BE2C (cell line): ENCODE results near the genes NUTM2D and LIPM.

DNA sequence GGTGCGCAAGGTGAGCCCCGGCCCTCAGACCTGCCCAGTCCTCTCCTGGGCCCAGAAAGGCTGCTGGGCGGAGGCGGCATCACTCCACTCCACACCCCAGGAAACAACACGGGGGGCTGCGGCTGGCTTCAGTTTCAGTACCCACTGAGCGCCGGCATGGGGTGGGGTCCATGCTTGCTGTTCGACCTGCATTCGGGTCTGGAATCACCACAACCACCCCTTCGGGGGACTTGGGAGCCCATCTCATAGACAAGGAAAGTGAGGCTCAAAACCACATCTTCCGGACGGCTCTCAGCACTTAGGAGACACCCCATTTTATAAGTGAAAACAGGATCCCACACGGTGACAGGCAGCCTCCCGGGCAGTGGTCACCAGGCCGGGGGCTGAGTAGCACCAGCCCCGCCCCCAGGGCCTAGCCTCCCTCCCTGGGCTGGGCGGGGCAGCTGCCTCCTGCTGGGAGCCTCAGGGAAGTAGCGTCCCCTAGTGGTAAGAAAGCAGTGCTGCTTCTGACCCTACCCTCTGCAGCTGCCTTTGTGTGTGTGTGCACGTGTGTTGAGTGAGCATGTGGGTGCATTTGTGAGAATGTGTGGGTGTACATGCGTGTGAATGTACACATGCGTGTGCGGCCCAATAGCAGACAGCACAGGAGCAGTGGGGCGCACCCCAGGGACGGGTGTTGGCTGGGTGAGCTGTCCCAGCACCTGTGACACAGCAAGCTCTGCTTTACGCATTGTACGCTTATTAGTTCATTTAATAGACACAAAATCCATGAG, 1.9 kb downstream of the SNCG start:
- RRBS = 75% methylated on average over 4 of the region's 27 CpGs

DNA sequence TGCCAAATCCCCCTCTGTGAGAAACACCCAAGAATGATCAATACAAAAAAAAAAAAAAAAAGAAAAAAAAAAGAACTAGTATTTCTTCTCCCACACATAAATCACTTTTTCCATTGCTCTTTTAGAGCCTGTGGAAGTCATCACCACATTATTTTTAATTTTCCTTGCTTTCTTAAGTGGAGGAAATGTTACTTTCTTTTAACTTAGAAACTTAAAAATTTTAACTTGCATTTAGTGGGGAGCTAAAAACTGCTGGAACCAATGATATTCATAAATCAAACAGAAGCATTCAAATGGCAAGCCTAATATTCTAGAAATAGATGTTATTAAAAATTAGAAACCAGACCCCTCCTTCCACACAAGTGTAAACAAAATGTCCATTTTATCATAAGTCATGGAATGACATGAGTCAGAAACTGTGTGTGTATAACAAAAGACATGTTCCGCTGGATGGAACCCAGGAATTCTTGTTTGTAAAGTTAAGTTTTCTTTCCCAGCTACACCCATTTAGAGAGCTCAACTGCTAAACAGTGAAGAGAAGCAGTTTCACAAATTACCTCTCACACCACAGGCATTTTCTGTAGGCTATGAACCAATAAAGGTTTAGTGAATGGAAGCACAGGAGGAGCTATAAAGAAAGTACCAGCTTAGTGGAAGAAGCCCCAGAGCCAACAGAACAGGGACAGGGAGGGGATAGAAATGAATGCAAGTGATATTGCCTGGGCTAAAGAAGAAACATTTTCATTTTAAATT, 12.6 kb downstream of the GLUD1 start:
- RRBS = no CpG with 5 or more reads among the region's 1 CpG

GRCh38 chr10:87082910-87083660, 11.6 kb downstream of the GLUD1 start:
- RRBS = no CpG with 5 or more reads among the region's 6 CpGs

DNA sequence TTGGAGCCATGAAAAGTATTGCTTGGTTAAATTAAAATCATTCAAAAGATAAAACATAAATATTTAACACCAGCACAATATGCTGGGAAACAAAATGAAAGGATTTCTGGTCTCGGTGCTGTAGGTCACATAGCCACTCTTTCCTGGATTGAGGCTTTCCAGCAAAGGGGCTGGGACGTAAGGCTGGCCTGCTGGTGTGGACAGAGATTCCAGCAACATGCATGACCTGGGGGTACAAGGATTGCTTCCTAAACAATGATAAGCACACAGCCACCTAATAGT, at the start of gene NUTM2D:
TSS of gene NUTM2D (plus strand) at position 177 of the 282 bp plus-strand sequence.
- RRBS = no CpG with 5 or more reads among the region's 2 CpGs

DNA sequence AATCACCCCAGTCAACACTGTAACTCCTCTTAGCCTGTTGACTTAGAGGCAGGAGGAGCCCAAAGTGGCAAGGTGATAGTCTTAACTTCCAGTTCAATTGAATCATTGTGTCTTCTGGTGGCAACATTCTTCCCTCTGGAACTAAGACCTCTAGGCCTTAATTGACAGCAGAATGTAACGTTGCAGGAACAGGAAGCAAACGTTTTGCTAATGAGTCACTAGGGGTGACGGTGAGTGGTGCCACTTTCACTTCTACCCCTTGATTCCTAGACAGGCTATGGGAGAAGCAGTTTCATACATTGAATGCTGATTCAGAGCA, 24.0 kb upstream of the PAPSS2 start:
- RRBS = no CpG with 5 or more reads among the region's 3 CpGs

- RRBS = no CpG with 5 or more reads among the region's 5 CpGs
Observed at GRCh38 chr10:87668496-87668920, 8.8 kb downstream of the PAPSS2 start.

DNA sequence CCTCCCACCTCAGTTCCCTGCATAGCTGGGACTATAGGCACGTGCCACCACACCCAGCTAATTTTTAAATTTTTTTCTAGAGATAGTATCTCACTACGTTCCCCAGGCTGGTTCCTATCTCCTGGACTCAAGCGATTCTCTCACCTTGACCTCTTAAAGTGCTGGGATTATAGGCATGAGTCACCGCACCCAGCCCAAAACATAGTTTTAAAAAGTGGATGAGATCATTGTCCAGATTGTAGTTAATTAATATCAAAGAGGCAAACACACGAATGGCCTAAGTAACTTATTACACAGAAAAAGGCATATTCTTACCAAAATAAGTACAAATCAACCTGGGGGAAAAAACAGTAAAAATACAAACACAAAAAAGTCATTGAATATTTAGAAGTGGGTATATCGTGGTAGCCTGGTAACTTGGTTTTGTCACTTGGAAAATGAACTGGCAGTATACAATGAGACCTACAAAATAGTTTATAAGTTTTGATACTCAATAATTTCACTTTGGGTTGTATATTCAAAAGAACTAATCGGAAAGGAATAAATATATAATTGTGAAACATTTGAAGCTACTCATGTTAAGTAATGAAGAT, 41.9 kb downstream of the PAPSS2 start:
- RRBS = no CpG with 5 or more reads among the region's 7 CpGs

DNA sequence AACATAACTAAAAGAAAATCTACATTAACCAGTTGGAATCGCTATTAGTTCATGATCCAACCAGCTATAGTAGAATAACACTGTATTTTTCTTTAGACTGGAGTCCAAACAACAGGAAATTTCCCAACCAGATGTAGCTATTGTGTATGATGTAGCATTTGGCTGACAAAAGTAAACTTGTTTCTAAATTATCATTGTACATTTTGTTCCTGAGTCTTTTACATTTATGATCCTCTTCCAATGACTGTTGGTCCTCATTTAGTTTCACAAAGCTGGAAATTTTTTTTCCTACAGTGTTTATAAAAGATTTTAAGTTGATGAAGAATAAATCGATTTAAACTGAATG, 62.1 kb downstream of the PAPSS2 start:
- RRBS = no CpG with 5 or more reads among the region's 2 CpGs

- RRBS = no CpG with 5 or more reads among the region's 1 CpG
Observed at GRCh38 chr10:87805351-87805981, 12.6 kb downstream of the ATAD1 start.

DNA sequence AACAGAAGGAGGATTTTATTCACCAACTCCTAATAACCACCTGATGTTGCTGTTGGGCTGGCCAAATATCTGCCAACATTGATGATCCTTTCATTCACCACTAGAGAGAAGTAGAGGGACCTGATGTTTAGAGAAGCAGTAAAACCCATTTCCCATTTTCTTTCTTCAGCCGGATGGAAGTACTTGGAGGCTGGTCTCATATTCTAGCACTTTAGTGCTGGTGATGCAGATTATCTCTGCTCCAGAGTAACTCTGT, 3.2 kb downstream of the KLLN start:
- RRBS = no CpG with 5 or more reads among the region's 1 CpG

GRCh38 chr10:87864039-87865174, 982 bp downstream of the PTEN start:
- RRBS = no CpG with 5 or more reads among the region's 53 CpGs

DNA sequence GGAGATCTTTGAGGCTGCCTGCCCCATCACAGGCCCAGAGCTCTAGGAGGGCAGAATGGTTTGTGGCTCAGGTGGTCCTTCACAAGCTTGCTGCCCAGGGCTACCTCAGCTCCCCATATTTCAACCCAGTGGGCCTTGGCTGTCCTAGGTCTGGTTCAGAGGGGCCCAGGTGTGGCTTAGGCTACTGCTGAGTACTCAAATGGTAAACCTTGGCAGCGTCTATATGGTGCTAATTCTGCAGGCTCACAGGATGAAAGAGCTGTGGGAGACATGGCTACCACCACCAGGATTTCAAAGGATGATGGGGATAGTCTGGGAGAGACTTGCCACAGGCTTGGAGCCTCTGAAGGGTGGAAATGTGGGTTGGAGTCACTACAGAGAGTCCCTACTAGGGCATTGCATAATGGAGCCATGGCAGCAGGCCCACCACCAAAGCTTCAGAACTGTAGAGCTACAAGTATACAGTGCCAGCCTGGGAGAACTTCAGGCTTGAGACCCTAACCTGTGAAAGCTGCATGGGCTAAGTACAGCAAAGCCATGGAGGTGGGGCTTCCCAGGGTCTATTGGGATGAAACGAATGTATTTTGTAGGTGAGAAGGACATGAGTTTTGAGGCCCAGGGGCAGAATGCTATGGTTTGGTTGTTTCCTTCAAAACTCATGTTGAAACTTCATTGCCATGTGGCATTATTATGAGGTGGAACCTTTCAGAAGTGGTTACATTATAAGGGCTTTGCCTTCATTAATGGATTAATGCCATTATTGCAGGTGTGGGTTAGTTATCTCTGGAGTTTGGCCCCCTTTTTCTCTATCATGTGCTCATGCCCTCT, 24.5 kb downstream of the PTEN start:
- RRBS = no CpG with 5 or more reads among the region's 2 CpGs

DNA sequence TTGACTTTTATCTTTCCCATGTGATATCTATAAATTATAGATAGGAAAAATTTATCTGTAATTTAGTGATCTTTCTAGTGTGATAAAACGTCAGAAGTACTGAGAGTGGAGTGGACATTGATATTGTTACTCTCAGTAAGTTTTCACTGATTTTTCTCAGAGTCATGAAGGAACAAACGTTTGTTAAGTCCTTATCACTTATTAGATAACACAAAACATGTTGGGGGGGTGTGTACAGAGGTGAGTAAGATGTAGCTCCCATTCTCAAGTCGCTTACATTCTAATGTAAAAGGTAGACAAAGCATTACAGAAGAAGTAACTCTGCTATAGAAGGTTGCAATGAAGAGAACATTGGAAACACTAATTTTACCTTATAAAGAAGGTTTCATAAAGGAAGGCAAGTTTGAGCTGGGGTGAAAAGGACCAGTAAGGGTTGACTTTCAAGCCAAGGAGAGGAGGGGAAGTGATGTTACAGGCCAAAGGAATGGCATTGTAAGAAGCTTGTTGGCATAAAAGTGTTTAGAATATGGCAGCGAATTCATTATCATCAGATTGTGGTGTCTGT, 62.9 kb downstream of the PTEN start:
- RRBS = no CpG with 5 or more reads among the region's 4 CpGs

- RRBS = no CpG with 5 or more reads among the region's 1 CpG
Observed at GRCh38 chr10:88017788-88018069, 154.3 kb downstream of the PTEN start.

- RRBS = no CpG with 5 or more reads among the region's 1 CpG
Observed at GRCh38 chr10:88152774-88153412, 289.5 kb downstream of the PTEN start.

DNA sequence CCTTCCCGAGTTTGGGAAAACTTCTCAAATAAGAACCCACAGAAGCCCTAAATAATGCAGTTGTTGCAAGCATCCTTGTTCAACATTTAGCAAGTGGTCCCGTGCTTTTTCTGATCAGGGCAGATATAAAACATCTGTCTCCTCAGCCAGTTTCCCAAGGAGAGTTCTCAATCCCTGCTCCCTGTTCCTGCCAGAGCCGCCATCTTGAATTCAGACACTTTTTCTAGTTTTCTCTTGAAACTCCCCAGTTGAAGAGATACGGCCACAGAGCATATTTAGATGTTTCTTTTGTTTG, 349.9 kb downstream of the PTEN start:
- RRBS = no CpG with 5 or more reads among the region's 4 CpGs

DNA sequence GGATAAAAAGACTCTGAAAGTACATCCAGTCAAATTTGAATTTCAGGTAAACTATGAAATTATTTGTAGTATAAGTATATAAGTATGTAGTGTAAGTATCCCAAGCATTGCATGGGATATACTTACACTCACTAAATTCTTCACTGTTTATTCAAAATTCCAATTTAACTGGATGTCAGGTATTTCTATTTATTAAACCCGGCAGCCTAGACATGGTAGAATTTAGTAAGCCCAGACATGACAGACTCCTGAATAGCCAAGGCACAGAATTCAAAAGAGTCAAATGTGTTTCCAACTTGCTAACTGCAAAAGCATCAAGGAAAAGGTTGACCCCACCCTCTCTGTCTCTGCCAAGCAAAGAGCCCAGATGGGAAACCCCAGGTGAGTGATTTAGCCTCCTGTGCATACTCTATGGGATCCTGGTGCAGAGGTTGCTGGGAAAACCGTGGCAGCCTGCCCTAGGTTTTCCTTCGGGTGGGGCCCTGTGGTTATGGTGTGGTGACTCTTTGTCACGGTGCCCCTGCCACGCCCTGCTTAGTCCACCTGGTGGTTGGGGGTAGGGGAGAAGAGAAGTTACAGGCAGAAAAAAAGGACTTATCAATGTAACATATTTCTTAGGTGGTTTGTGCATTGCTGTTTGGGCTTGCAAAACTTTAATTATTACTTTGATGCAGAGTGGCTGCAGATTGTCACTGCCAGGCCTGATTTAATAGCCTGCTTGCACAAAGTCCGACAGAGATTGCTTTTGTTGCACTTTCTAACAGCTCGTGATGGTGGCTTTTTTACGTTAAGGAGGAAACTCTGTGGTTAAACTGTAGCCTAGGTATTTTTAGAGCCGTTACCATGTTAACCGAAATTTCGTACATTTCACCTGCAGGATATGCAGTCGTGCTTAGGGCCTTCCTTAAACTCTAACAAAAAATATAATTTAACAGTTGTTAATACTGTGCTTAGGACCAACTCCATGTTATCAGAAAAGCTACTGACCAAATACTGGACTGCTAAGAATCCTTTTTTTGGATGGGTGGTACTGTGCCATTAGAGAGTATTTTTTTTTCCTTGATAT, 197.5 kb downstream of the RNLS start:
- RRBS = no CpG with 5 or more reads among the region's 12 CpGs

GRCh38 chr10:88521092-88521601, 62.0 kb downstream of the RNLS start:
- RRBS = no CpG with 5 or more reads among the region's 1 CpG

- RRBS = no CpG with 5 or more reads among the region's 1 CpG
Observed at GRCh38 chr10:88802609-88802990, at the start of gene LIPM. TSS of gene LIPM (plus strand) at chr10:88802730.

DNA sequence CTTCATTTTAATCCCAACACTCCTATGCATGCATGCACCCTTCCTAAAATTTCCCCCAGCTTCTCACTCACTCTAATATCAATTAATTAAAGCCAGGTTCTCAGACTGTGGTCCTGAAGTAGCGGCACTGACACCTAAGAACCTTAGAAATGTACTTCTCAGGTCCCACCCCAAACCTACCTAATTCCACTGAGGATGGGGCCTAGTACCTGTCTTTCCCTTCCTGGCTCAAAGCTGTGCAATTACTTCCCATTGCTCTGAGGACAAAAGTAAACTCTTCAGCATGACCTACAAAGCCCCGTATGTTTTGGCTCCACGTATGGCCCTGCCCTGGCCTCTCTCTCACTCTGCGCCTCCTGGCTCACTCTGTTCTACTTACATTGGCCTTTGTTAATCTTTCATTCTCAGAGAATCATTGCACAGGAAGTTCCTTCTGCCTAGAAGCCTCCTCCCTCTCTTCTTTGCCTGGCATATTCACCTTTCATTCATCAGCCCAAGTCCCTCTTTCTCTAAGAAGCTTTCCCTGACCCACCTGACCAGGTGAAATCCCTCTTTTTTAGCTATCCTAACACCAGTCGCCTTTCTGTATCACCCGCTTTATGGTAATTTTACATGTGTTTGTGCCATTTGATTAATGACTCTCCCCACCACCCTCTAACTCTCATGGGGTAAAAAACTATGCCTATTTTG, 23.8 kb downstream of the LIPM start:
- RRBS = no CpG with 5 or more reads among the region's 6 CpGs